Mammary microvascular endothelial cell (primary cell): ENCODE results near the gene PLIN4.

- RAMPAGE, long total RNA = no peak
Observed at GRCh38 chr19:4183929-4184398, 1.5 kb downstream of the ANKRD24 start.

GRCh38 chr19:4197803-4198666, 15.5 kb downstream of the ANKRD24 start:
- RAMPAGE, long total RNA = no peak

- RAMPAGE, long total RNA = no peak
Observed at GRCh38 chr19:4284180-4285051, 5.3 kb downstream of the SHD start.

GRCh38 chr19:4360311-4360705, 16.9 kb downstream of the MPND start:
- RAMPAGE, long total RNA = no peak

DNA sequence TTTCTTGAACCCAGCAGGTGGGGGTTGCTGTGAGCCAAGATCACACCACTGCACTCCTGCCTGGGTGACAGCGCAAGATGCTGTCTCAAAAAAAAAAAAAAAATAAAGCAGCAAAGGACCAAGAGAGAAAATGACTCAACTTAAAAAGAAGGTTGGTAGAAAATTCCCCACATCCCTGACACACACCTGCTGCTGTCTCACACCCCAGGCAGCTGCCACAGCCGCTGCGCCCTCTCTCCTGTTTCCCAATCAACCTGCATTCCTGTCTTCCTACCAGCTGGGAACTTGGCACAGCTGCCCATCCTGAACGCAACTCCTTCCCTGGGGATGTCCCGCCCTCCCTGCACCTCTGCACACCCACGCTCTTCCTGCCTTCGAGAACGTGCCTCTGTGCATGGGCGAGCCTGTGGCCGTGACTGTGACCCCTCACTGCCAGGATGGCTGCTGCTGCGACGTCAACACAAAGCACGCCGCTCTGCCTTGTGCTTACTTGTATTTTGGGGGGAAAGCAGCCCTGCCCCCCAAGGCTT, 20.9 kb downstream of the SH3GL1 start:
- RAMPAGE, long total RNA = no peak

GRCh38 chr19:4379869-4380740, 20.2 kb downstream of the SH3GL1 start:
- RAMPAGE, long total RNA = no peak

- RAMPAGE, long total RNA = no peak
Observed at GRCh38 chr19:4391790-4392307, 8.5 kb downstream of the SH3GL1 start.

DNA sequence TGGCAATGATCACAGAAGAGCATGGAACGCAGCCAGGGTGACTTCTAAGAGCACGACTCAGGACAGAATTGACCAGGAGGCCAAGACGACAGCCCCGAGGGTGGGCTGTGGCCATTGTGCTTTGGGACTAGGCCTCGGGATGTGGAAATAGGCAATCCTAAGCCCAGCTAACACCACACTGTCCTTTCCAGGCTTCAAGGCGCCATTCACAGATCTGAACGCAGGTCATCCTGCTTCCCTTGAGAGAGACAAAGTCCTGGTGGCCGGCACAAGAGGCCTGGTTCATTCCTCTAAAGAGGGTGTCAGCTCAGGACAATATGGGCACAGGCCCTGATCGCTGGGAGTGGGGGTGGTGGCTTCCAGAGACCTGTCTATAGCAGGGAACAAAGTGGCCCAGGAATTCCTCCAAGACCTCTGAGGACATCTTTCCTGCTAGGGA, 3.2 kb downstream of the SH3GL1 start:
- RAMPAGE, long total RNA = no peak

DNA sequence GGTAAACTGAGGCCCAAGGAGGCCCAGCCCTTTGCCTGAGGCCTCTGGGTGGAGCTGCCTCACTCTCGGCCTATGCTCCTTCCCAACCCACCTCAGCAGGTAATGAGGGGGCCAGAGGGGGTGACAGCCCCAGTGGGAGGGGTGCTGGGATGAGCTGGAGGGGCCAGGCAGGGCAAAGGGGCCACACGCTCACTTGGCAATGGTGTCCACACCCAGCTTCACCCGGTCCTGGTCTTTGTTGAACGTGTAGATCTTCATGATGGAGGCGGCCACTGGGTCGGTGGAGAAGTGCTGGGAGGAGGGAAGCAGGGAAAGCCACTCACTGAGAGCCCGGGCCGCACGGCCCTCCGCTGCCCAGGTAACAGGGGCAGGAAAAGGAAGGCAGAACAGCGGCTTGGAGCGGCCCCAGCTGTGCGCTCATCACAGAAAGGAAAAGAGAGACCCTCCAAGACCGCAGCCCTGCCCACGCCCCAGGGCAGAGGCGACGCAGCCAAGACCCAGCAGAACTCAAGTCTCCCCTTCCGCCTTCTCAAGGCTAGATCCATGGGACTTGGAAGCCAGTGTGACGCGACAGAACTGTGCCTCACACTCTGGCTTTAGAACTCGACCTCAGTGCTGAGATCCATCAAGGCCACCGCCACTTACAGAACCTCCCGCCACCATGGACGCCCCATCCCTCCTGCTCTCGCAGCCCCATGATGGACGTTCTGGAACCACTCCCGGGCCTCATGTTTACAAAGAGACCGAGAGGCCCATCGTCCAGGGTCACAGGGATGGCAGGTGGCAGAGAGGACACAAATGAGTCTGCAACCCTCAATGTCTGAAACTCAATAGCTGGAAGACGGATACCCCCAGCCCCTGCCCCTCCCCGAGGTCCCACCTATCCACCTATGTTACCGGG, 9.2 kb downstream of the UBXN6 start:
- RAMPAGE, long total RNA = no peak

DNA sequence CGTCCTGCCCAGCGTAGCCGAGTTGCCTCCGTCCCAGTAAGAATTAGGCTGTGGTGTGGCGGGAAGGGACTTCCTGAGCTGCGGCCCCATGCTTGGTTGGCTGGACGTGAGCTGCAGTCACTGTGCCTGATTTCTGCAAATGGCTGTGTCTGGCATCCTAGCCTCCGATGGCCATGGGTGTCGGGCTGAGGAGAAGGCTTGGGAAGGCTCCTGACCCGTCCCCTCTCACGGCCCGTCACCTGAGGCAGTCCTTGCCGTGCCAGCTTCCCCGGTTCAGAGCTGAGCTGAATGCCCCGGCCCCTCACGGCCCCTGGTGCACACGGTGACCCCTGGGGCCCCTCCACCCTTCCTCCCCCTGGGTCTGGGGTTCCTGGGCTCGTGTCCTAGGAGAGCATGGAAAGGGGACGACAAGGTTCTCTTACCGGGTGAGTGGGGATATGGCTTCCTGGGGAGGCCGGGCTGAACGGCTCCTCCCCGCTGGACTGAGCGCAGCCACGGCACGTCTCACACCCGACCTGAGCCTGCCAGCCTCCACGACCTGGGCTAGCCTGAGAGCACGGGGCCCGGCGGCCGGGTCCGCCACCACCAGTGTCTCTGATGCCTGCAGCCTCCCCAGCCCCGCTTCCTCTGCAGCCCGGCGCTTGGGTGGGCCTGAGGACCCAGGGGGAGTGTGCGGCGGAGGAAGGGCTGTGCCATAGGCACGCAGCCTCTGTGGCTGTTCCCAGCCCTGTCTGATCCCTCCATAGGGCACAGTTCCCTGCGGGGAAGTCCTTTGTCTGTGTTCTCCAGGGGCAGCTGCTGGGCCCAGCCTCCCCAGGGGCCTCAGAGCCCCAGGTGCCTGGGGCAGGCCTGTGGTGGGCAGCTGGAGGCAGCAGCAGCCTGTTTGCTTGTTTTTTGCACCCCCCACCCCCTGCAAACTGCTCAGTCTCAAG, 15.2 kb downstream of the PLIN4 start:
- RAMPAGE, long total RNA = no peak

GRCh38 chr19:4518292-4519325, at the start of gene PLIN4:
TSS of gene PLIN4 (minus strand) at chr19:4518486.
- RAMPAGE, long total RNA = no peak

GRCh38 chr19:4519557-4520399, 1.5 kb upstream of the PLIN4 start:
- RAMPAGE, long total RNA = no peak

- RAMPAGE, long total RNA = no peak
Observed at GRCh38 chr19:4583758-4584948, 24.7 kb upstream of the SEMA6B start.

DNA sequence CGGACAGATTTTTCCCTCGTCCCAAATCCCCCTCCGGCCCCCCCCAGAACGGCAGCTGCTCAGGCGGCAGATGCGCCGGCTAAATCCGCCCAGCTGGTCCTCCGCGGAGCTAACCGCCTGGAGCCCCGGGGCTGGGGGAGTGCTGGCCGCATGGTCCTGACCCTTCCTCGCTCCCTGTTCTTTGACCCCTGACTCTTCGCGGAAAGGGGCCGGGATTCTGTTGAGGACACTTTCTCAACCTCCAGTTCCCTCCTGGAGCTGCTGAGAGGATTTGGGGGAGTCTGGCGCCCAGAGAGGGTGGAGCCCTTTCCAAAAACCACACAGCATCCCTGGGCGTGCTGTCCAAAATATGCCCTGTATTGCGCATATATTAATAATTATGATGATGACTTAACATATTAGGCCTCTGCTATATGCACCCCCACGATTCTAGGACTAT, 25.5 kb upstream of the SEMA6B start:
- RAMPAGE, long total RNA = no peak

DNA sequence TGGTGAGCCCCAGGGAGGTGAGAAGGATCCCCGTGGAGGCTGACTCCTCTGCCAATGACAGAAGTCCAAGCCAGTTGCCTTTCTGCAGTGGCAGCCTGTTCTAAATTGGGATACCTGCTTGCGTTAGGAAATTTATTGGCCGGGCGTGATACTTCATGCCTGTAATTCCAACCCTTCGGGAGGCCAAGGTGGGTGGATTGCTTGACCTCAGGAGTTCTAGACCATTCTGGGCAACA, 1.4 kb upstream of the MYDGF start:
- RAMPAGE, long total RNA = no peak

DNA sequence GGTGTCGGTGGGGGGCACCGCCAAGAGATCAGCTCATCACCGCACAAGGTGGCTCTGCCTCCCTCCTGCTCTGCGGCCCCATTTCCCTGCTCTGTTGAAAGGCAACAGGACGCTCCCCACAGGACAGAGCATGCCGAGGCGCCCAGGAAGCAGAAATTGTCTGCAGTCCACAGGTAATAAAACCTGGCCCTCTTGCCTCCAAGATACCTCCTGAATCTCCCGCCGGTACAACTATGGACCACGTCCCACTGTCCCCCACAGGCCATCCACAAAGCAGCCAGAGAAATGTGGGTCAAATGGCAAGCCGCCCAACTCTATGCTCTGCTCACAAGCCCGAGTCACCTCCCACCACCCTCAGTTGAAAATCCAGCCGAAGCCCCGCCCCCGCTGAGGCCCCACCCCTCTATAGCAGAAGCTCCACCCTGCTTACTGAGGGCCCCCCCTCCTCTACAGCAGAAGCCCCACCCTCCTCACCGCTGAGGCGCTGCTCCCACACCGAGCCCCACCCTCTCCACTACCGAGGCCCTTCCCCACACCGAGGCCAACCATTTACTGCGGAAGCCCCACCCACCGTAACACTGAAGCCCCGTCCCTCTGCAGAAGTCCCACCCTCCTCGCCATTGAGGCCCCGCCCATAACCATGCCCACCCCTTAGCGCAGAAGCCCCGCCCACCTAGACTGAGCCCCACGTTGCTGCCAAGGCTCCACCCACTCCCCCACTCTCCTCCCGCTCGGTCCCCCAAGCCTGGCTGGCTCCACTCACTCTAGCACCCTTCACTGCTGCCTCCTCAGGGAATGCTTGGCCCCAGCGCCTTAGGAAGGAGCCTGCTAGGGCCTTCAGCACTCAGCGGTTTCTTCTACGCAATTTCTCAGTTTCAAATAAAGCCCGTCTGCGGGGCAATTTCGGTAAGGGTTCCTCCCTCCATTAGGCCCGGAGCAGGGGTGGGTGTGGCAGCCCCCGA, 8.8 kb upstream of the MYDGF start:
- RAMPAGE, long total RNA = no peak

DNA sequence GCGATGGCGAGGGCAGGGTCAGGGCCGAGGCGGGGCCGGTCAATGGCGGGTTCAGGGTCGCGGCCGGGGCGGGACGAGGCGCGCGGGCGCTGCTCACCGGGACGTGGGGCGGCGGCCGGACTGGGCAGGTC, 200 bp downstream of the DPP9 start:
- RAMPAGE, long total RNA = no peak

DNA sequence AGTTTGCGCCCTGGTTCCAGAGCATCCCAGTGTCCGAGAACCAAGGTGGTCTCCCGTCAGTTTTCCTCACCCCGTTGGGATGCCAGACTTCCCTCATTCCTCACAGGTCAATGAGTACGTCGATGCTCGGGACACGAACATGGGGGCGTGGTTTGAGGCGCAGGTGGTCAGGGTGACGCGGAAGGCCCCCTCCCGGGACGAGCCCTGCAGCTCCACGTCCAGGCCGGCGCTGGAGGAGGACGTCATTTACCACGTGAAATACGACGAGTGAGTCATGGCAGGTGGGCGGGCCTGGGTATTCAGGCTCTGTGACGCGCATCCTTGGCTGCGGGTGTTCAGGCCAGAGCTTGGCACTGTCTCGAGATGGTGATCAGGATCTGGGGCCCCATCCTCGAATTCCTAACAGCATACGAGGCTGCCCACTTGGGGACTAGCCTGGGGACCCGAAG, 21.3 kb downstream of the UHRF1 start:
- RAMPAGE, long total RNA = no peak

DNA sequence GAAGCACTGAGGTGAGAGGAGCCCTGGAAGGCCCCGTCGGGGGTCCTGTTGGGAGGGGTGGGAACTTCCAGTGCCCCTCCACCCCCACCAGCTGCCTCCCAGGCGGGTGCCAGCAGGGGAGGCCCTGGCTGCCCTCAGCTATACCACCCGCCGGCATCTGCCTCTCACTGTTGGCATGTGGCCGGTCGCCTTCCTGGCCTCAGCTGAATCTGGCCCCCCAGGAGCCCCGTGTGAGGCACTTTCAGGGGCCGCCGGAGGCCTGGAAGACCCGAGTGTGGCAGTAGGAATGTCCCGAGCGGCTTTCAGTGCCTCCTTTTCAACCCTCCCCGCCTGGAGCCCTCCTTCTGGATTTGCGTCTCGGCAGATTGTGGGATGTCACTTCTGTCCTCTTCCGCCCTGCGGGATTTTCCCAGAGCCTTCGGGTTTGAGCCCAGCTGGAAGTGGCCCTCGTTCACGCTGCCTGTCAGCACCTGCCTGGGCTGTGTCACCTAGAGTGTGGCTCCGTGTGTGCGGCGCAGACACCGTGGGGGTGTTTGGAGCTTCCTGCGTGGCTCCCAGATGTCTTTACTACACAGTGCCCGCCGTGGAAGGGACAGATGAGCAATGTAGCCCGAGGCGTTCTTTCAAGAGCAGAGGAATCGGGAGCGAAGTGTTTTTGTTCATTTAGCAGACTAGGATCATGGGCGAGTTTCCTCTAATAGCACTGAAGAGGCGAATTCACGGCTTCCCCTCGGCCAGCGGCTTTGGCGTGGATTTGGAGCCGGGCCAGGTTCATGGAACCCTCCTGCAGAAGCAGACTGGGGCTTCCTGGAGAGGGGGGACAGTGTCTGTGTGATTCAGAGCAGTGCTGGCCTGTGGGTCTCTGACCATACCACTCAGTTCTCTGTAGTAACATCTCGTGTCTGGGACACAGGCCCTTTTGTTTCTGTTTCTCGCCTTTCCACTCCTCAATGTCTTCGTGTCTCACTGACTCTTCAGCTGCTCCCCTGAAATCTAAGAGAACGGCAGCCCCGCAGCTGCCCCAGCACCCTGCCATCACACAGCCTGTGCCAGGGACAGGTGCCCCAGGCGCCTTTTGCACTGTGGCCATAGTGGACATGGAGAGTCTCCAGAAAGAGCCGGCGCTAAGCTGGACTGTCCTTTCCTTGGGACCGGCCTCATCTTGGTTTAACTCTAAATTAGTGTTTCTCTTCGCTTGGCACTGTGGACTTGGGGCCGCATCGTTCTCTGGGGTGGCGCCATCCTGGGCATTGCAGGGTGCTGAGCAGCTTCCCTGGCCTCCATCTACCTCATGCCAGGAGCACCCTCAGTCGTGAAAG, 68.0 kb downstream of the KDM4B start:
- RAMPAGE, long total RNA = no peak

DNA sequence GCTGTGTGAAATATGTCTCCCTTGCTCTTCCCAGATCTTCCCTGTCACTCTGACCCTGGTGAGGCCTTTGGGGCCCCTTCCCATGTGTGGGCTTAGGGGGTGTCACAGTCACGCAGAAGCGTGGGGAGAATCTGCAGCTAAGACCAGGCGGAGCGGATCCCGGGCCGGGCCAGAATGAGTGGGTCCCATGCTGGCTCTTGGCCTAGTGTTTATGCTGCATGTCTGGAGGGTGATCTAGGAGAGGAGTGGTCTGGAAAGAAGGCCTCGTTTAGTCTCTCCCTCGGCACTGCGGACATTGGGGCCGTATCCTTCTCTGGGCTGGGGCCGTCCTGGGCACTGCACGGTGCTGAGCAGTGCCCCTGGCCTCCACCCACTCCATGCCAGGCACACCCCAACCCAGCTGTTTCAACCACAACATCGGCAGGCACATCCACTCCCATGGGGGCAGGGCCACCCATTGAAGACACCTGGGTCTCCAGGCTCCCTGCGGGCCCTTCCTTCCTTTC, 123.1 kb downstream of the KDM4B start:
- RAMPAGE, long total RNA = no peak